NCI-H460 (cell line): Measurements from ENCODE around the genes CPE, ANXA10 and SH3RF1.

DNA sequence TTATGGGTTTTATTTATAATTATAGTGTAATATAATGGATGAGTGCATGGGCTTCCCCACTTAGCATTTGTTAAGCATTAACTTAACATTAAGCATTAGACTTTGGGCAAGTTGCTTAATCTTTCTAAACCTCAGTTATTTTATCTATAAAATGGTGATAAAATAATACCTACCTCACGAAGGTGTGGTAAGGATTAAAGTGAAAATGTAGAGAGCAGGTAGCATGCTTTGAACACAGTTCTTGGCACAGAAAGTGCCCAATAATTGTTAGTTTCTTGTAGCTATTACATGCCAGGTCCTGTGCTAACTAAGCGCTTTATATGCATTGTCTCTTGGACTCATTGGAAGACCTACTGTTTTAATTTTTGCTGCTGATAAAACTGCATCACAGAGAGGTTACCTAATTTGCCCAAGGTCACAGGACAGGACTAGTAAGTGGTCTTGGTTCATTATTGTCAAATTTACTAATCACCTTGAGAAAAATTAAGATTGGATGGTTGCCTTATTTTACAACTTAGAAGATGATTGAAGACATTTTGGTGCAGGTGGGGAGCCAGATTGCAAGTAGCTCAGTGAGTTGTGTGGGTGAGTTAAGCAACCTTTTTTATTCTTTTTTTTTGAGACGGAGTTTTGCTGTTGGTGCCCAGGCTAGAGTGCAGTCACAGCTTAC, 2.8 kb downstream of the MSMO1 start:
RAMPAGE:
- cytosol, long total RNA, result no peak
- long total RNA, result no peak
- nucleus, long total RNA, result no peak

DNA sequence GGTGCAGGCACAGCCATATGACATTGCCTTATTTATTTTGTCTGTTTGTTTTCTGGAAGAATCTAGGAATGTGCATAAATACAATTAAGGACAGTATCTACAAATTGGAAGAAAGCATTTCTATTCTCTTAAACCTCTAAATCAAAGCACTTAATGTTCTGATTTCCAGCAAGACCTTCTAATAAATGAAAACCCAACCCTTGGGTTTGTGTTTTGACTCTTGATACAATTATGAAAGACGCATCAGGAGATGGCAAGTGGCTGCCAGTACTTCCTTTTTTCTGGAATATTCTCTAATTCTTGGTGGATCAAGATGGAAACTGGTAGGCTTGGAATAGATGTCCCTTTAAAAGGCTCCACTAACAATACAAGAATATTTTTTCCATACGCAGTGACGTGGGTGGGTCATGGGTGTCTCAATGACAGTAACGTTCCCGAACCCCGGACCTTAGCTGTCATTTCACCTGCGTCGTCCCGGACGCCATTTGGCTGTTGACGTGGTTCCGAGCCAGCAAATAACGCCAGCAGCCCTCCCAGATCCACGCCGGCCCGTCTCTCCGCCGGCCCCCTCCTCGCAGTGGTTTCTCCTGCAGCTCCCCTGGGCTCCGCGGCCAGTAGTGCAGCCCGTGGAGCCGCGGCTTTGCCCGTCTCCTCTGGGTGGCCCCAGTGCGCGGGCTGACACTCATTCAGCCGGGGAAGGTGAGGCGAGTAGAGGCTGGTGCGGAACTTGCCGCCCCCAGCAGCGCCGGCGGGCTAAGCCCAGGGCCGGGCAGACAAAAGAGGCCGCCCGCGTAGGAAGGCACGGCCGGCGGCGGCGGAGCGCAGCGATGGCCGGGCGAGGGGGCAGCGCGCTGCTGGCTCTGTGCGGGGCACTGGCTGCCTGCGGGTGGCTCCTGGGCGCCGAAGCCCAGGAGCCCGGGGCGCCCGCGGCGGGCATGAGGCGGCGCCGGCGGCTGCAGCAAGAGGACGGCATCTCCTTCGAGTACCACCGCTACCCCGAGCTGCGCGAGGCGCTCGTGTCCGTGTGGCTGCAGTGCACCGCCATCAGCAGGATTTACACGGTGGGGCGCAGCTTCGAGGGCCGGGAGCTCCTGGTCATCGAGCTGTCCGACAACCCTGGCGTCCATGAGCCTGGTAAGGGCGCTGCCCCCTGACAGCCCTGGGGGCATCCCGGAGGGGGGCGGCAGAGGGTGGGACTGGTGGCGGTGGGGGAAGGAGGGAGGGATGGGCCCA, at the start of gene CPE:
Gene CPE, plus strand, starts transcription at position 614 of the 1,233 bp plus-strand sequence.
RAMPAGE:
- cytosol, long total RNA, result no peak
- long total RNA, result no peak
- nucleus, long total RNA, result no peak

RAMPAGE:
- cytosol, long total RNA, result no peak
- long total RNA, result no peak
- nucleus, long total RNA, result no peak
Observed at GRCh38 chr4:166716337-166716704, 518.0 kb downstream of the SPOCK3 start.

DNA sequence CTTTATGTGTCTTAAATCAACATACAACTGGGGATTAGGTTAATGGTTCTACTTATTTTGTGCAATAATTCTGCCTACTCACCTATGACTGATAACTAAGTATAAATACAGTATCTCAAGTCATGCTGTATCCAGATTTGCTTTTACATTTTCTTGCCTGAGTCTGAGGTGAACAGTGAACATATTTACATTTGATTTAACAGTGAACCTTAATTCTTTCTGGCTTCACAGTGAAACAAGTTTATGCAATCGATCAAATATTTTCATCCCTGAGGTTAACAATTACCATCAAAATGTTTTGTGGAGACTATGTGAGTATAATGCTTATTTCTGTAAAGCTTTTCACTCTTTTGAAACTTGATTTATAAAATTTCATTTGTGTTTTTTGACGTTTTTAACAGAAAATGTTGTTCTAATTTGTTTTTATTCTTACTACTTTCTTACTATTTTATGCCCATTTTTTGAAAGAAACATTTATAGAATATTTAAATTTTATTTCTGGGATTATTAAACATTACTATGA, at the start of gene ANXA10:
Gene ANXA10, plus strand, starts transcription at position 130 of the 523 bp plus-strand sequence.
RAMPAGE:
- cytosol, long total RNA, result start-site peak on the plus strand centred at position 209 of the sequence, 159 bp wide, 6 and 21 reads in 2 replicates
- long total RNA, result no peak
- nucleus, long total RNA, result no peak

DNA sequence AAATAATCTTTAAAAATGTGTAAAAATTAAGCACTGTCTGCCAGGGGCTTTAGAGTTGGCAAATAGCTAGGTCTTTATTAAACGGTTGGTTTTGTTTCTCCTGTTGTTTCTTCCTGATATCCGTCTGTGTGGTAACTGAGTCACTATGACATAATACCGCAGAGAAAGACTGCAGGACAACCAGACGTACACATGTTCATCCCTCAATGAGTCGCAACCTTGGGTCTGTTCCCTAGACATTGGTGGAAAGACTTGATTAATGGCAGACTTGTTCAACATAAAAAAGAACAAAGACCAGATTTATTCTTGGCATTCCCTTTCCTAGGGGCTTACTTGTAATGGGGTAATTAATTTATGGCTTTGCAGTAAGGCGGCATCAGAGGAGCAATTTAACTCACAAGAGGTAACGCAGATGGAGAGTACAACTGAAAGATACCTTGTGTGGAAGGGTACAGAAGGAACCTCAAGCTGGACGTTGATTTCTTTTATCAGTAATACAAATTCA, 134.0 kb downstream of the PALLD start:
RAMPAGE:
- cytosol, long total RNA, result no peak
- long total RNA, result no peak
- nucleus, long total RNA, result no peak

GRCh38 chr4:168651345-168652398, 154.8 kb downstream of the PALLD start:
RAMPAGE:
- cytosol, long total RNA, result no peak
- long total RNA, result no peak
- nucleus, long total RNA, result no peak

RAMPAGE:
- cytosol, long total RNA, result start-site peak on the plus strand at chr4:168654716-168654778, 88 and 51 reads in 2 replicates
- long total RNA, result no peak
- nucleus, long total RNA, result start-site peak on the plus strand at chr4:168654700-168654770, 51 and 142 reads in 2 replicates
Observed at GRCh38 chr4:168654521-168654870, 157.6 kb downstream of the PALLD start.

GRCh38 chr4:168662408-168663014, 165.7 kb downstream of the PALLD start:
RAMPAGE:
- cytosol, long total RNA, result no peak
- long total RNA, result no peak
- nucleus, long total RNA, result no peak

GRCh38 chr4:168789848-168790318, 220.2 kb downstream of the CBR4 start:
RAMPAGE:
- cytosol, long total RNA, result no peak
- long total RNA, result no peak
- nucleus, long total RNA, result no peak

RAMPAGE:
- cytosol, long total RNA, result no peak
- long total RNA, result no peak
- nucleus, long total RNA, result no peak
Observed at GRCh38 chr4:168815996-168816327, 194.1 kb downstream of the CBR4 start.

DNA sequence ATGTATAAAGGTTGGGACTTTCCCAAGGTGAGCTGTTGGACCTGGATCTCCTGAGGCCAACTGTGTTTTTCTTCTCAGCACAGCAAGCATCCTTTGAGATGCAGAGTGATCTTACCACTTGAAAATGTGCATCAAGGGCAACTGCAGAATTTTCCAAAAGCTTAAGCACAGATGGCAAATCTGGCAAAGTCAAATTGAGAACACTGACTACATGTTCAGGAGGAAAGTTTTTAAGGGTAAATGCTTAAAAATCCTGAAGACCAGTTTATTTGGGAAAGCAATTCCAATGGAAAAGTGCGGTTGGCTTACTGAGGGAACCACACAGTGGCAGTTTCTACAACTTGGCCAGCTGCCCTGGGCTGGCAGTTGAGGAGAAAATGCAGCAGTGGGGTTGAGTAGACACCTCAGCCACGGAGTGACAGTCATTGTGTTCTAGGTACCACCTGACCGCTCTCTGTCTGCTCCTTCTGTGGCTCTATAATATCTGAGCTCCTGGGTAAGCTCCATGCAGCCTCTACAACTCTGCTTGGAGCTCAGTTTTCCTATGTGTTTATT, 168.8 kb downstream of the CBR4 start:
RAMPAGE:
- cytosol, long total RNA, result no peak
- long total RNA, result no peak
- nucleus, long total RNA, result no peak

DNA sequence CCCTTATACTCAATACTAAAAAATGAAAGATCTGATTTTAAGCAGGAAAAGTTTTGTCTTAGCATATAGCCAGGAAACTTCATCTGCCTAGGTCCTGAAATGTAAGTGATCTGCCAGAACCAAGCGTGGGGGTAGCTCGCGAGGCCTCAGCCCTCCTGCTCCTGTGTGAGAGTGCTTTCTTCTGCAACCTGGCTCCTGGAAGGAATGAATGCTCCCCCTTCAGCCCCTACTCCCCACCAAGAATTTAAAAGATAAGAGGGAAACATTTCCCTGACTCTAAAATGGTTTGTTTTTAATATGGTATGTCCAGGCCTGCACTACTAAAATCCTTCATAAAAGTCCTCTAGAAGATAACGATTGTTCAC, 160.0 kb downstream of the CBR4 start:
RAMPAGE:
- cytosol, long total RNA, result no peak
- long total RNA, result no peak
- nucleus, long total RNA, result no peak

GRCh38 chr4:169010315-169010540, 173 bp upstream of the CBR4 start:
RAMPAGE:
- cytosol, long total RNA, result no peak
- long total RNA, result no peak
- nucleus, long total RNA, result no peak

DNA sequence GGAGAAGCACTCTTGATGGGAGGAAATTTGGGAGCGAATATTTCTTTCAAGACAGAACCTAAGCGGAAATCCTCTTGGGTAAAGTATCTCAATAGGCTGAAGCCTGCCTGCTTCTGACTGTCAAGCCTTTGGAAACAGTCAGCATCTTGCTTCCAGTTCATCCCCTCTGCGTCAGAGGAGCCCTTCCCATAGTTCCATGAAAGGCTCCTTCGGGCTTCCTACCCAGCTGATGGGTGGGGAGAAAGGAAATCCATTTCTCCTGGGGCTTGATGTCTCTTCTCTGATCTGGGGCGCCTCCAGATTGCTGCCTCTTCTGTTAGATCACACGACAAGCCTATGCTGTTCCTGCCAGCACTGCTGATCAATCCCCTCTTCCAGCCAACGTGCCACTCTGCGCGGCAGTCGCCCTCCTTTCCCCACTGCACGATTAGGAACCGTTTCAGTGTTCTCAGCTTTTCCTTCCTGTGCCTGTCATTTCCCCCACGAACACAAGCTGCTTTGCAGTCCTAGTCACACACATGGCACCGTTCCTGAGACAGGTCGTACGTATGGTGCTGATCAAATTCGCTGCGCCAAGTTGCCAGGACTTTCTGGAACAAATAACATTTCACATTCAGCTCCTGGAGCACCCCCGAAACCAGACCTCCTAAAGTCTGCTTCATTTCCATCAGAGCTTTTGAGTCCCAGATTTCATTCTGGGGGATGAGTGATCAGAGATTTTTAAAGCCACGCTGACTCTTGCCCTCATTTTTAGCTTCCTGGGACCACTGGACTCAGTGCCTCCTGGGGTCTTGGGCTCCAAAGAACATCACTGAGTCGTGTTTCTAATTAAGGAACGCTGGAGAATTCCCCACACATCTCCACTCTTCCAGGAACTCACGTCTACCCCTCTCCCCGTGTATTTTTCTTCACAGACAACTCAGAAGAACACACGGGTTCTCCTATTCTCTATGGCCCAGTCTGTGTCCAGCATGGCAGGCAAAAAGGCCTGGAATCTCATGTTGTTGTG, 49.8 kb upstream of the CBR4 start:
RAMPAGE:
- cytosol, long total RNA, result no peak
- long total RNA, result no peak
- nucleus, long total RNA, result no peak

GRCh38 chr4:169069947-169070768, 60.1 kb upstream of the CBR4 start:
RAMPAGE:
- cytosol, long total RNA, result no peak
- long total RNA, result no peak
- nucleus, long total RNA, result no peak

DNA sequence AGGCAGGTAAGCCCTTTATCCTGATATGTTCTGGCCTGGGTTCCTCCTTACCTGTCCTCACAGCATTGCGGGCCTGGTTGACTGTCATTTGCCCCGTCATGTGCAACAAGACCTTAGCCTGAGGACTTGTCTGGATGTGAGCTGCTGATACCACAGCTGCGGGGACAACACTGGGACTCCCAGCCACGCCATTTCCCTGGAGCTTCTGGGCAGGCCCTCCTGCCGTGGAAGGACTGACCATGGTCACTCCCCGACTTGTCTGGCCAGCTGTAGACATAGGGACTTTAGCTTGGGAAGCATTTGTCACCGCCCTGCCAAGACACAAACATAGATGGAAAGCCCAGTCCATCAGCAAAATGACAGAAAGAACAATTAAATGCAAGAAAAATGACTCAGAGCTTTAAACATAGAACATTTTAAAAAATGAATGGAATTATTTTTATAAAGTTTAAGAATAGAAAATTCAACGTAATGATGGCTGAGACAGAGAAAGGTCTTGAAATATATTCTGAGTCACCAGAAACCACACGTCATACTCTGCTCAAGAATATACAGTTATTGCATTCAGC, 107.5 kb upstream of the CBR4 start:
RAMPAGE:
- cytosol, long total RNA, result no peak
- long total RNA, result no peak
- nucleus, long total RNA, result no peak

DNA sequence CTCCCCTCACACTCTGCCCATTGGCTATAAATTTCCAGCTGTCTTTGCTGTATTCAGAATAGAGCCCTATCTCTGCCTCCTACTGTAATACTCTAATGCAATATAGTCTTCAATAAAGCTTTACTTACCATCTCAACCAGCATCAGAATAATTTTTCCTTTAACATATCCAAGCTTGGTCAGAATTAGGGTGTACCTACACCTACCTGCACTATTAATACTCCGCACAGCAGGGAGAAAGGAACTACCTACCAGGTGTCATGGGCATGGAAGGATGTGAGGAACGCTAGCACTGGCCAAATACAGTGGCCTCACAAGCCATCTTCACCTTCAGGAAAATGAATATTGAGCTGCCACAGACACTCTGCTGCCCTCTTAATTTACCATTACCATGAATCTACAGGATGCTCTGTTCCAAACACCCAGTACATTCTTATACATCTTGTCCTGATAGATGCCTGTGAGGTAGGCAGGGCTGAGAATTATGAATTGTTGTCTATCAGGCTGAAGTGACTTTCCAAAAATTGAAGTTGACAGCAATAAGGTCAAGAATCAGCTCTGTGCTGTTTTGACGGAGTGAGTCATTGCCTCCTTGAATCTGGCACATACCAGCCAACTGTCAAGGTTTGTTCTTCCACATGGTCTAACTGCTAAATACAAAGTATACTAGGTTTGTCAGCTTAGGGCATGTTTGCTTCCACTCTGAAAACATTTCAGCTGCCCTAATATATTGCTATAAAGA, 32.5 kb downstream of the SH3RF1 start:
RAMPAGE:
- cytosol, long total RNA, result no peak
- long total RNA, result no peak
- nucleus, long total RNA, result no peak

GRCh38 chr4:169270725-169271459, at the start of gene SH3RF1:
TSS of gene SH3RF1 (minus strand) at chr4:169270956.
RAMPAGE:
- cytosol, long total RNA, result no peak
- long total RNA, result no peak
- nucleus, long total RNA, result start-site peak on the minus strand at chr4:169270947-169270998, 107 and 45 reads in 2 replicates

DNA sequence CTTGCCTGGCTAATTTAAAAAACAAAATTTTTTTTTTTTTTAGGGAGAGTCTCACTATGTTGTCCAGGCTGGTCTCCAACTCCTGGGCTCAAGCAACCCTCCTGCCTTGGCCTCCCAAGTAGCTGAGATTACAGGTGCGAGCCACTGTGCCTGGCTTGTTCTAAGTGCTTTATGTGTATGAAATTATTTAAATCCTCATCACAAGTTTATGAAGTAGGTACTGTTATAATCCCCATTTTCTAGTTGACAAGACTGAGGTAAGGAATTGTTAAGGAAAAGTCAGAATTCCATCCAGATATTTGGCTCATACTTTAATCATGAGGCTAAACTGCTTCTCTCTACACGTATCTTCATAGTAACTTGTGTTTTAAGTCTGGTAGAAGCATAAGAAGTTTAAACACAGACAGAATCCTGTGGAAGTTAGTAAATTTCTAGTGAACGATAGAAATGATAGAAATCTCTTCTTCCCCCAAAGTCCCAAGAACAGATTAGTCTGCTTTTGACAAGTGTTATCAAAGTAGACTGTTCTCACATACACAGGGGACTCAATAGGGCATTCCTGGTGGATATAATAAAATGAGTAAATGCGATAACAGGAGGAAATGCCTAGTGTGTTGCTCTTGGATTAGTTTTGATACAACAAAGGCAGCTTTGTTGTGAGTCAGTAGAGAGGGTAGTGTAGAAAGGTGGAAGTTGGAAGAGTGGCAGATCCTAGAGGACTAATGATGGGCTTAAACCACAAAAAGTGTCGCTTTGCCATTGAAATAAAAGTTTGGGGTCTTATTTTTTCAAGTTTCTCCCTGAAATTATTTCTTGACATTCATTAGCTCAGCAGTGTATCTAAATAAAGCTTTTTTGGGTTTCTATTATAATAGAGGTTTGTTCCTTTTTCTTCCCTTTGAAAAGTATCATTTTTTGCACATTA, 43.4 kb downstream of the CLCN3 start:
RAMPAGE:
- cytosol, long total RNA, result no peak
- long total RNA, result no peak
- nucleus, long total RNA, result no peak

GRCh38 chr4:169724152-169725337, 33.2 kb downstream of the HPF1 start:
RAMPAGE:
- cytosol, long total RNA, result no peak
- long total RNA, result no peak
- nucleus, long total RNA, result no peak